Measurements from ENCODE around the genes GLRX3 and PPP2R2D.

- RRBS, result no CpG with 5 or more reads among the region's 8 CpGs
These were observed 61.1 kb downstream of the MKI67 start for GRCh38 chr10:128065177-128065482.

DNA sequence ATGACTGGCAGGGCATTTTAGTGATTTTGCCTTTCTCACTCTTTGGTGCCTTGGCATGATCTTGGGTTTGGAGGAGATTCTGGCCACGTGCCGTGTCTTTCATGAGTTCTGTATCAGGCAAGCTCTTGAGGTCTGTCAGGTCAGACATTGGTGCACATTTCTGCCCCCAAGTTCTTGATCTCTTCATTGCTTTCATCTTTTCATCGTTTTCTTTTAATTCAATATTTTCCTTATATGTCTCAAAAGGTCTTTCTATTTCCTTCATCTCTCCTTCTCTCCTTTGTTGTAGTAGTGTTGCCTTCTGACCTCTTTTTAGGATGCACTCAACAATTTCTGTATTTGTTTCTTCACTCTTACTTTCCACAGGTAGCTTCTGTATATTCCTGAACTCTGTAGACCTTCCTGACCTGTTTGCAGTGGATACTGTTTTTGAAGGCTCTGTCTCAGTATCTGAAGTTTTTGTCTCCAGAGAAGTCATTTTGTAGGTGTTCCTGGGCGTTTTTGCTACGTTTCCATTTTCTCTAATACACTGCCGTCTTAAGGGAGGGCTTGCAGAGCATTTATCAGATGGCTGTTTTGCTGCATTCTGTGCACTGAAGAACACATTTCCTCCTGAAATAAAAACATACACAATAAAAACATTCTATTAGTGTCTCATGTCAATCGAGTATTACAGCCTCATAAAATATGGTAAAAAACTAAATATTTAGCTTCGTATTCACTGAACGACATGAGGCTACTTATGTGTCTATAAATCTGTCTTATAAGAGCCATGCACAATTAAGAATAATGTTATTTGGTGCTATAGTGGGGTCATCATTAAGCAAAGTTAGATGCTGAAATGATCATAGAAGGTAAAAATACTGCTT lies 17.2 kb downstream of the MKI67 start:
- RRBS, result no CpG with 5 or more reads among the region's 9 CpGs

GRCh38 chr10:129161014-129161213 lies 306.1 kb upstream of the MGMT start:
- RRBS, result no CpG with 5 or more reads among the region's 1 CpG

DNA sequence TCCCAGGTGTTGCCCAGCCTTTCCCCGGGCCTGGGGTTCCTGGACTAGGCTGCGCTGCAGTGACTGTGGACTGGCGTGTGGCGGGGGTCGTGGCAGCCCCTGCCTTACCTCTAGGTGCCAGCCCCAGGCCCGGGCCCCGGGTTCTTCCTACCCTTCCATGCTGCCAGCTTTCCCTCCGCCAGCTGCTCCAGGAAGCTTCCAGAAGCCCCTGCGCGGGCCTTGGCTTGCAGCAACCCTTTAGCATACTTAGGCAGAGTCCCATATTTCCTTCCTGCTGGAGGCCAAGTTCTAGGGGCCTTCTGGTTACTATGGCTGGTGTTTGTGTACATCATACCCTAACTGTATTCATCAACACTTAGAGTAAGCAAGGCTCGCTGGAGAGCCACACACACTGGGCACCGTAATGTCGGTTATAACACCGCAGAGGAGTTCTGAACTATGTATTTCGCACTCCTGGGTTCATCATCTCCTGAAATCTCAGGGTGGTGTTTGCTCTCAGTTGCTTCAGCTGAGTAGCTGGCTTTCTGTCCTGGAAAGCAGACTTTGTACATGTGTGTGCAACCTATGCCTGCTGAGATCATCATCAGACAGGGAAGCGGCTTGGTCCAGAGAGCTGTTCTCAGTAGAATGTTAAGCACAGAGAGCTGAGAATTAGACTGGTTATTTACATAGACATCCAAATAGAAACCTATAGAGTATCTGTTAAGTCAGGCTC lies 574 bp downstream of the MGMT start:
- RRBS, result 9% methylated on average over 1 of the region's 16 CpGs

DNA sequence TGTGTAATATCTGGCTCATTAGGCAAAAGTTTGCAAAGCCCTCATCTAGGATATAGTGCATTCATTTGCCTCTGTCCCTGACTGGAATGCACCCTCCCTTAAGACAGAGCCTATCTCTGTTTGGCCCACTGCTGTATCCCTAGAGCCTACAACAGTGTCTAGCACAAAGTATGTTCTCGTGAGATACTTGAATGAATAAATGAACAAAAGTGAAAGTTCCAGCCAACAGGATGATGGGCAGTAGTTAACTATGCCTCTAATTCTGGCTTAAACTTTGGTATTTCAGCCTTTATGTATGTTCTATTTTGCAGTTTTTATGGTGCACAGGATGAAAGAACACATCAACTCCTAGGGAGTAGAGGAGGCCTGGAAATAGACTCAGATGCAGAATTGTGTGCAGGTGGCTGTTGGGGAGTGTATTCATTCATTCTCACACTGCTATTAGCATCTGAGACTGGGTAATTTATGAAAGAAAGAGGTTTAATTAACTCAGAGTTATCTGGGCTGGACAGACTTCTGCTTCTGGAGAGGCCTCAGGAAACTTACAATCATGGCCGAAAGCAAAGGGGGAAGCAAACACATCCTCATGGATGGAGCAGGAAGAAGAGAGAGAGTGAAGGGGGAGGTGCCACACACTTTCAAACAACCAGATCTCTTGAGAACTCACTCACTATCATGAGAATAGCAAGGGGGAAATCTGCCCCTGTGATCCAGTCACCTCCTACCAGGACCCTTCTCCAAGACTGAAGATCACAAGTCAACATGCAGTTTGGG lies 143.9 kb downstream of the MGMT start:
- RRBS, result no CpG with 5 or more reads among the region's 2 CpGs

DNA sequence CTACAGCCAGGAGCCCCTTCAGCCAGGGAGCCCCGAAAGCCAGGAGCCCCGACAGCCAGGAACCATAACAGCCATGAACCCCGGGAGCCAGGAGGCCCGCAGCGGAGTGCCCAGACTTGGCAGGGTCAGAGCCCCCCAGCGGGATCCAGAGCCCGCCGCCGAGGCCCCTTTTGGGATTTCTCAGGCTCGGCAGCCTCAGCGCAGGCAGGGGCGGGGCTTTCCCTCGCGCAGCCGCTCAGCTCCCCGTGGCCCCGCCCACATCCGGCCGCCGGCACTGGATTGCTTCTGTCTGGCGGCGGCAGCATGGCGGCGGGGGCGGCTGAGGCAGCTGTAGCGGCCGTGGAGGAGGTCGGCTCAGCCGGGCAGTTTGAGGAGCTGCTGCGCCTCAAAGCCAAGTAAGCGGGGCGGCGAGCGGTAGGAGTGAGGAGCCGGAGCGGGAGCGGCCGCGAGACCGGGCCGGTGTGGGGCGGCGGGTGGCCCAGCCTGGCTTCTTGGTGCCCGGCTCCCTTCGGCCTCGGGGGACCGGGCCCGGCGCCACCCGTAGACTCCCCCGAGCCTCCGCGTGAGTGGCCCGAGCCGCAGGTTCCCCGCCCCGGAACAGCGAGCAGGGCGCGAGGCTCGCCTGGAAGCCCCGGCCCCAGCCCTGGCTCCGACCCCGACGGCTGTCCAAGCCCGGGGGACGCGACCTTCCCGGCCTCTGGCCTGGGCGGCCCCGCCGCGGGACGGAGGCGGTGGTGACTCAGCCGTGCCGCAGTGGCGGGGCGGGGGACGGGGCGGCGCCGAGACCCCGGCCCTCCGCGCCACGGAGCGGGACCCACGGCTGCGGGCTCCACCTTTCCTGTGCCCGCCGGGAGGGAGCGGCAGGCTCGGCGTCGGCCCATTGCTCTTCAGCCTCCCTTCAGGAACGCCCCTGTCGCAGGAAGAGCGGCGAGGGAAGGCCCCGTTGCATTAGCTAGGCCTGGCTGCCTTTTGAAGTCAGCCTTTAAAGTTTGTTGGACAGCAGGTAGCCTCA lies at the start of gene GLRX3:
Gene GLRX3, plus strand, starts transcription at position 274 of the 1,012 bp plus-strand sequence.
- RRBS, result 2% methylated on average over 57 of the region's 101 CpGs

DNA sequence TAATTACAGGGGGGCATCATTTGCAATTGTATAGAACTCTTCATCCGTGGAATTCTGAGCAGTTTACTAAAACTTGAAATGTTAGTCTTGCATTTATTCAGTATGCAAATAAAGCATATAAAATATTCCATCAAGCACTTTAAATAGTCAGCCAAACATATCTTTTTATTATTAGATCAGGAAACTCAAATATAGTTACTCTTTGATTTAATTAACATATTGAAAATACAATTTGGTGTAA lies 92.4 kb downstream of the GLRX3 start:
- RRBS, result no CpG with 5 or more reads among the region's 1 CpG

- RRBS, result no CpG with 5 or more reads among the region's 8 CpGs
These were observed 492.0 kb downstream of the GLRX3 start for GRCh38 chr10:130628134-130628560.

GRCh38 chr10:131120753-131120988 lies 190.8 kb downstream of the TCERG1L start:
- RRBS, result no CpG with 5 or more reads among the region's 7 CpGs

DNA sequence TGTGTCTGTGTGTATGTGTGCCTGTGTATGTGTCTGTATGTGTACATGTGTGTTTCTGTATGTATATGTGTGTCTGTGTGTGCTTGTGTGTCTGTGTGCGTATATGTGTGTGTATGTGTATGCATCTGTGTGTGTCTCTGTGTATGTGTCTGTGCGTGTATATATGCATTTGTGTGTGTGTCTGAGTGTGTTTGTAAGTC lies 171.9 kb downstream of the TCERG1L start:
- RRBS, result no CpG with 5 or more reads among the region's 2 CpGs

GRCh38 chr10:131310537-131310888 lies 1.0 kb downstream of the TCERG1L start:
- RRBS, result no CpG with 5 or more reads among the region's 9 CpGs

DNA sequence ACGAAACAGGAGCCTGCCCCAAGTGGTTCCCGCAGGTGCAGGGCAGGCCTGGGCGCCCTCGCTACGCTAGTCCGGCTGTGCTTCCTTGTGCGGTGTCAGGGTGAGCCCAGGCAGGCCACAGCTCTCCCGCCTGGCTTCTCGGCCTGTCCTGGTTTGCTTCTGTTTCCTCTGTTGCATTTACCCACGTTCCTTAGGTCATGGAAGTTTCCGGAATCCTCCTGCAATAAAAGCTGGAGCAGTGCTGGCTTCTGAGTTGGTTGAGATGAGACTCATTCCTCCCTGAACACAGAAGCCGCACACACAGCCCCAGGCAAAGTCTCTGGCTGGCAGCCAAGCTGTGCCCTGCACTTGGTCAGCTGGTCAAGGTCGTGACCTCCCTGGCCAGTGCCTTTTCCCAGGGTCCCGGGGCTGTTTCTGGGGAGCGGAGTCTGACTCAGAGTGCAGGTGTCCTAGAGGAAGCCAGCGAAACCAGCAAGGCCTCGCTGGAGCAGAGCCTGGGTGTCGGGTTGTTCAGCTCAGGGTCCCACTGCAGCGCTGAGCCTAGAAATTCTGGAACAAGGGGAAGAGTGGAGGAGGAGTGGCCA lies 245.8 kb upstream of the PPP2R2D start:
- RRBS, result no CpG with 5 or more reads among the region's 19 CpGs

DNA sequence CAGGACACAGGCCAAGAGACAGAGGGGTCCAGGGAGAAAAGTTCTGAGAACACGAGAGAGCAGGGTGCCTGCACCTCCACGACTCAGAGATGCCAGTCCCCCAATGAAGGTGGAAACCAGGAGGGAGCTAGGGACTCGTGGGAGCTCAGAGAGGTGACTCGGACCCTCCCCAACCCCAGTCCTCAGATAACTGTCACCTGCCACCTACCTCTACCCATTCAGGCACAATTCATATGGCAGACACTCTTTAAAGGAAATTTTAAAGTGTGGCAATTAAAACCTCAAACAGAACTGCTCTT lies 166.7 kb upstream of the PPP2R2D start:
- RRBS, result no CpG with 5 or more reads among the region's 4 CpGs

GRCh38 chr10:131900737-131901357 lies at the start of gene PPP2R2D:
Gene PPP2R2D (plus strand): TSS chr10:131901008.
- RRBS, result no CpG with 5 or more reads among the region's 92 CpGs

- RRBS, result 70% methylated on average over 1 of the region's 6 CpGs
These were observed 32.8 kb upstream of the DPYSL4 start for GRCh38 chr10:132154012-132154367.

- RRBS, result no CpG with 5 or more reads among the region's 6 CpGs
These were observed 23.2 kb upstream of the DPYSL4 start for GRCh38 chr10:132163574-132163883.

- RRBS, result 76% methylated on average over 5 of the region's 46 CpGs
These were observed 43.3 kb downstream of the DPYSL4 start for GRCh38 chr10:132229706-132230757.

DNA sequence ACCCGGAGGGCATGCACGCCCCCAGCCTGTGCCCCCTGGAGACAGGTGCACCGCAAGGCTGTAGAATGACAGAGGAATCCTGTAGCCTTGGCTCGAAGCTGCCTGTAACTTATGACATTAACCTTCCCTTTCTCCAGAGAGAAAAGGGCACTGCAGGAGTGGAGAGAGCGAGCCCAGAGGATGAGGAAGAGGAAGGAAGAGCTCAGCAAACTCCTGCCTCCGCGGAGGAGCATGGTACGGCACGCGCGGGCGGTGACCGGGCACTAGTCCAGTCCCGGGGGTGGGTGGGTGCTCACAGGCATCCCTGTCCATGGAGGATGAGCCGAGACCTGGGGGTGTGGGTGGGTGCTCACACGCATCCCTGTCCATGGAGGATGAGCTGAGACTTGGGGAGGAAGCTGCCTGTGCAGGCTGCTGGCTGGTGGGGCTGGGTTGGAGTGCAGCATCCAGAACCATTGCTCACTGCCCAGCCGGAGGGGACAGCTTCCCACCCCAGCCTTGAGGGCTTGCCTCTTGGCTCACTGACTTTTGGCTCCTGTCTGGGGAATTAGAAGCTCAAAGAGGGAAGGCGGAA lies 23.7 kb downstream of the LRRC27 start:
- RRBS, result no CpG with 5 or more reads among the region's 18 CpGs

GRCh38 chr10:132412857-132413284 lies 15.9 kb downstream of the PWWP2B start:
- RRBS, result no CpG with 5 or more reads among the region's 15 CpGs

GRCh38 chr10:132419557-132420190 lies 22.7 kb downstream of the PWWP2B start:
- RRBS, result no CpG with 5 or more reads among the region's 17 CpGs